Colonic mucosa (tissue), 1 donor: ENCODE measurements around the genes OR51G2, HBG2, OR51B2, UBQLN3, OR52N2, OR52E6, CNGA4, CAVIN3, APBB1, HPX, OR10A5, OR2D2 and SYT9.

GRCh38 chr11:4459524-4459884, 10.4 kb downstream of the OR52K2 start:
- PRO-cap: no peak

DNA sequence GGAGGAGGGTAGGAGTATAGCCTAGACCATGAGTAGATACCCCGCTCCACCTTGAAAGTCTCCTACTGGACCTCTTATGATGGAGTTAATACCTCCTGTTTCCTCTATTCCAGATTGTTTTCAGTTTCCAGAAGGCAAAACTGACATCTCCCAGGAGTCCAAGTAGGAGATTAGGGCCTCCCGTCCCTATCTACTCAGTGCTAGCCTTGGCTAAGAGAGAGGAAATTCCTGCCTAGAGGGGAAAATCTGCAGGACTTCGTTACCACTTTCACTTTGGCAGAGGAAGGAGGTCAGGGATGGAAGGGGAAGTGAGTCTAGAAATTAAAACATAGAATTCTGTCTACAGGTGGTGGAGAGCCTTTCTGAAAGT, 2.2 kb upstream of the TRIM68 start:
- PRO-cap: no peak

DNA sequence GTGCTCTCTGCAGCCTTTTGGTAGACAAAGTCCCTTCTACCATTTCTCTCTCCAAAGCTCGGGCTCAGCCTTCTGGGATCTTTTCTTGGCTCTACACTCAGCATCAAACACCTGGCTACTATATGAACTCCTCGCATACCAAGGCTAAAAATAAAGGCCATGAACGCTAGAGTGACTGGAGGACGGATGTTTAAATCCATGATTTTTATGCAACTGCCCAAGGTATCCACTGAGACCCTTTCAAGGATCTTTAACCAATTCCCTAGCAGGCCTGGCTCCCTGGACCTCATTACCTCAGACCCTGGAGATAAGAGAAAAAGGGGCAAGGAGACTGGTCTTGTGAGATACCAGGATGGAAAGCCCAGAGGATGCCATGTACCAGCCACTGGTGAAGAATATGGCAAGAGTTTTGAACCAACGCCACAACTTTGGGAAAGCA, at the start of gene OR51G2:
OR51G2 (minus strand) TSS at position 162 of the 439 bp plus-strand sequence.
- PRO-cap: no peak

DNA sequence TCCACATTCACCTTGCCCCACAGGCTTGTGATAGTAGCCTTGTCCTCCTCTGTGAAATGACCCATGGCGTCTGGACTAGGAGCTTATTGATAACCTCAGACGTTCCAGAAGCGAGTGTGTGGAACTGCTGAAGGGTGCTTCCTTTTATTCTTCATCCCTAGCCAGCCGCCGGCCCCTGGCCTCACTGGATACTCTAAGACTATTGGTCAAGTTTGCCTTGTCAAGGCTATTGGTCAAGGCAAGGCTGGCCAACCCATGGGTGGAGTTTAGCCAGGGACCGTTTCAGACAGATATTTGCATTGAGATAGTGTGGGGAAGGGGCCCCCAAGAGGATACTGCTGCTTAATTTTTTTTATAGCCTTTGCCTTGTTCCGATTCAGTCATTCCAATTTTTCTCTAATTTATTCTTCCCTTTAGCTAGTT, at the start of gene HBG2:
HBG2 (minus strand) TSS at position 118 of the 423 bp plus-strand sequence.
- PRO-cap: no peak

DNA sequence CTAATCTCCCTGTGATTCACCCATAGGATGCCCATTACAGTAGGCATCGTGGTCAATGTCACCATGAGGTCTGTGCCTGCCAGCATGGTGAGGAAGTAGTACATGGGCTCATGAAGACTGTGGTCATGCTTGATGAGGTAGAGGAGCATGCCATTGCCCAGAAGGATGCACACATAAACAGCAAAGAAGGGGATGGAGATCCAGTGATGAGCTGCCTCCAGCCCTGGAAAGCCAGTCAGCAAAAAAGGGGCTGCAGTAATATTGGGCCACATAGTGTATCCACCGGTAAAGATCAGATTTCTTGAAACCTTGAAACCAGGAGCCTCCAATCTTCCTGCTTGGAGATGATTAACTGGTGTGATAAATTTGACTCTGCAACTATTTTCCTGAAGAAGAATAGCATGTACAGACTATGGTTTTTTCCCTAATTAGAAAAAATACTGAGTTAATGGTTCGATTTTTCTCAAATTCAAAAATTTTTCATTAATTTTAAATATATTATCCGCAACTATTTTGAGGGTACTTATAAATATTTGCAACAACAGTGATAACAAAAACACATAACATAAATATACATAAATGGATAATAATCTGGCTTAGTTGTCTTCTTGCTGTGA, at the start of gene OR51B2:
OR51B2 (minus strand) TSS at position 272 of the 617 bp plus-strand sequence.
- PRO-cap: no peak

DNA sequence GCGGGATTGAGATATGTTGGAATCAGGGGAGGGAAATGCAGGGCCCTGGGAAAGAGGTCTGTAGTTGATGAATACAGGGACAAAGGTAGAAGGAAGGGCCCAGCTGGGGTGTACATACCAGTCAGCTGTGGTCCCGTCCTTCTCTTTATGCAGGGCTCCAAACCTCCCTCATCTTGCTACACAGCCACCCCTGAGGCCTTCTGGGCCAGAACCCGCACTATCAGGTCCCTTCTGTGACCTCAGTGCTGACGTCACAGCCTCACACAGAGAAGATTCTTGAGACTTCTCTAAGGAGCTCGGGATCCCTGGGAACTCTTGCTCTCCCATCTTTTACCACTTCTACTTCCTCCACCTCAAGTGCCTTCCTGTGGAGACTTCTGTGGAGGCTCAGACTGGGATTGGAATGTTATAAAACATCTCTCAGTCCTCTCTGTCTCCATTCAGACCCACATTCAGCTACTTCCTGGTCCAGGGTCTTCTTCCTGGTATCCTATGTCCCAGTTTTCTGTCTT, at the start of gene UBQLN3:
UBQLN3 (minus strand) TSS at position 202 of the 512 bp plus-strand sequence.
- PRO-cap: no peak

DNA sequence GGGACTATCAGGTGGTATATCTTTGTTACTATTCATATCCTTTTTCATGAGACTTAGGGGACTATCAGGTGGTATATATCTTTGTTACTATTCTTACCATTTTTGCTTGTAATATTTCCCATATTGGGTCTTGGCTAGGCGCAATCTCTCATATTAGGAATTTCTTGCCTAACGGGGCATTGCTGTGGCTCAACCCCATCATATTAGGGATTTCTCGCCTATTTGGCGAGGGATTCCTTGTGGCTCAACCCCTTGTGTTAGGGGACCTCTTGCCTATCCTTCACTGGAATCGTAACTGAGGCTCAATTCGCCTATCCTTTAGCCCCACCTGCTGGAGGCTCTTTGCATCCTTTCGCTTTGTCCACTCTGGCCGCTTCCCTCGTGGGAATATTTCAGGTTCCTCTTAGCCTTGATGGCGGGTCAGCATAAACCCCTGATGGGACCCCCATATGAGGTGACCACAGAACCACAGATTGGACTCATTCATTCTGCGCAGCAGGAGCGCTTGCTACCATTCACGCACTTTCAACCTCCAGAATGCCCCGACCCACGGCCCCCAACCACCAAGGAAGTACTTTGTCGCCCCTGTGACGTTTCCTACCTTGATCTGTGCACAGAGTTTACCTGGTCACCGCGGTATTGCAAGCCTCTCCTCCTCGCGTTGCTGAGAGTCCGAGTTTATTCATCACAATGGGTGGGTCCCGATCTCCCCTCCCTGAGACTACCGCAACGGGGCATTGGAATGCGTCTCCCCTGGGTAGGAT, at the start of gene OR52N2:
OR52N2 (plus strand) TSS at position 627 of the 764 bp plus-strand sequence.
- PRO-cap: no peak

GRCh38 chr11:5841649-5842121, at the start of gene OR52E6:
TSS of gene OR52E6 (minus strand) at chr11:5841897.
- PRO-cap: no peak

- PRO-cap: bidirectional peak, plus-strand start at chr11:6229517, minus-strand start at chr11:6229431
Measured at GRCh38 chr11:6229203-6229775, 5.1 kb downstream of the FHIP1B start.

DNA sequence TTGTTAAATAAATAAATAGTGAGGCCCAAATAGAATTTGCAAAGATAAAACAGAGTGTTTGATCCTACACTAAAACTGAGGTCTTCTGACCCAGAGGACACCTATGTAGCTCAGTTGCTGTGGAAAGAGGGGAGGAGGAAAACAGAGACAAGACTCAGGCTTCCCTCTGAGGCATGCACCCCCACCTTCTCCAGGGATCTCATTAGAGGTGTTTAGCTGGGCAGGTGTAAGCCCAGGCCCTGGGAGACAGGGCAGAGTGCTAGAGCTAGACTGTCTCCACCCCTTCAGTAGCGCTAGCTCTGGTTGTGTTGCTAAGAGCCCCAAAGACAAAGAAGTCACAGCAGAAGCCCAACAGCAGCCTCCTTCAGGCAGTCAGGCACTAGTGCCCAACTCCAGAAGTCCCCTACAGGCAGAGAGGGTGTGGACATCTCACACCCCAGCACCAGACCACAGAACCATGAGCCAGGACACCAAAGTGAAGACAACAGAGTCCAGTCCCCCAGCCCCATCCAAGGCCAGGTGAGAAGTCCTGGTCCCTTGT, at the start of gene CNGA4:
CNGA4 (plus strand) TSS at position 340 of the 541 bp plus-strand sequence.
- PRO-cap: no peak

DNA sequence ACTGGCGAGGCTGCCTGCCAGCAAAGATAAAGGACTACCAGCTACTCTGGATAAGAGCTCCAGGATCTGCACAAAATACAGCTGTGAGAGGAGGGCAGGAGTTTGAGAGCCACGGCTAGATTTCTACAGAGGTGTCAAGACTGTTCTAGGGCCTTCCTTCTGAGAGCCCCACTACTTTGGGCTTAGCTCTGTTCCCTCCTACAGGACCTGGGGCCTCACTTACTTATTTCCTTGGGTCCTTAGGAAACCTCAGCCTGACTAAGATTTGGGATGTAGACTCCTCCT, 9.7 kb upstream of the CCKBR start:
- PRO-cap: no peak

DNA sequence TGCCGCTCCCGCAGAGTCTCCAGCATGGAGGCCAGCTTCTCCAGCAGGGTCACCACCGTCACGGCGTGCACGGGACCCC, 113 bp downstream of the CAVIN3 start:
- PRO-cap: no peak

DNA sequence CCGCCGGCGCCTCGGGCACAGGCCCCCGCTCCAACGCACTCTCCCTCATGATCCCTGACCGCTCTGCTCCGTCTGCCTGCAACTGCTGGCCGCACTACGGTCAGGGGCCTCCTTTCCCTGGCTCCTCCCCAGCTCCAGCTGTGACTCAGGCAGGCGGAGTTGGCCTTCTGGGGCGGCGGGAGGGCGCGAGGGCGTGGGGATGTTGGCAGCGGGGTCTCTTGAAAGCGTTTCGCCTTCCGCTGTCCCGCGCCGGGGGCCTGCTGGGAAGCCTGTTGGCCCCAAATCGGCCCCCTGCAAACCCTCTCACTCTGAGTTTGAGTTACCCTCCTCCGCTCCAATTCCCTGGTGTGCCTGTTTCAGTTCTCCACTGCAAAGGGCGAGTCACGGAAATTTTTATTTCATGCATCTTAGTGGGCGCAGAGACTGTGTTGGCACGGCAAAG, at the start of gene CAVIN3:
CAVIN3 (minus strand) TSS at position 74 of the 442 bp plus-strand sequence.
- PRO-cap: bidirectional peak, plus-strand start at position 202 of the sequence, minus-strand start at position 74 of the sequence

DNA sequence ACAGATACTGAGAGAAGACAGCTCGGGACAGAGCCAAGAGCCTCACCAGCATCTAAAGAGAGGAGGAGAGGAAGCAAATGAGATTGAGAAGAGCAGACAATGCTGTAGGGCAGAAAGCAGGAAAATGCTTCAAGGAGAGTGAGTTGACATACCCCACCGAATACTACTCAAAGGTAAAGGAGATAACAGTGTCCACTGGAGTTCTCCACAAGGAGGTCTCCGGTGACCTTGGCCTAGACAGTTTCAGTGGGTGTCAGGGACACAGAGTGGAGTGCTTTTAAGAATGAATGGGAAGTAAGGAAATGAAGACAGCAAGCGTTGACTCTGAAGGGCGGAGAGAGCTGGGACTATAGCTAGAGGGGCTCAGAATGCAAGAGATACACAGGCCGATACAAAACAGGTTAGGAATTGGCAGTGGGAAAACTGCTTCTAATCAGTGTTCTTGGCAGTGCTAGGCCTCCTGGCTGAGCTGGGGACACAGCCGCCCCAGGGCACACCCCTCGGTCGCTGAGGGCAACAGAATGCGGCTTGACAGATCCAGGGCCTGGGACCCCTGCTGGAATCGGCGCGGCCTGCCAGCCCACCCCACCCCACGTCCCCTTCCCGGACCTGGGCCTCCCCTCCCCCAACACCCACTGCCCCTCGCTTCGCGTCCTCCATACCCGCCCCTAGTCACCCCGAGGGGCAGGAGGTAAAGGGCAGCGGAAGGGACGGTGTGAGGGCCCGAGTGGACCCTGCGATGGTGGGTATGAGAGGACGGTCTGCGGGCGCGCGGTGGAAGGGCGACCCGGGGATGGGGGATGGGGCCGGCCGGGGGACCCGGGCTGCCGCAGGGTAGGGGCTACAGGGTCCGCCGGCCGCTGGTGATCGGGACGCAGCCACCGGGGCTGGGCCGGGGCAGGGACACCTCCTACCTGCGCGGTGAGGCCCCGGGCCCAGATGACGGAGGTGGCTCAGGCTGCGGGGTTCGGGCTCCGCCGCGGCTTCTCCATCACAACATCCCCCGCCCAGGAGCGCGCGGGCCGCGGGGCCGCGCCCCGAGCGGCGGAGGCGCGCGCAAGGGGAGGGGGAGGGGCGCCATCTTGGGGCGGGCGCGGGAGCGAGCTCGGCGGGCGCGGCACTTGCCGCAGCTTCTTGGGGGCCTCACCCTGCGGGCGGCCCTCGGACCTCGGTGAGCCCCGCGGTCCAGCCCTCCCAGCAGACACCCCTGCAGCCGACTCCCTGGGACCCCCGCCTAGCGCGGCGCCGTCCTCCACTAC, at the start of gene APBB1:
APBB1 (minus strand) TSS at position 1,024 of the 1,259 bp plus-strand sequence.
- PRO-cap: bidirectional peak, plus-strand start at position 1,120 of the sequence, minus-strand start at position 1,009 of the sequence

GRCh38 chr11:6435530-6436205, 5.1 kb downstream of the HPX start:
- PRO-cap: no peak

DNA sequence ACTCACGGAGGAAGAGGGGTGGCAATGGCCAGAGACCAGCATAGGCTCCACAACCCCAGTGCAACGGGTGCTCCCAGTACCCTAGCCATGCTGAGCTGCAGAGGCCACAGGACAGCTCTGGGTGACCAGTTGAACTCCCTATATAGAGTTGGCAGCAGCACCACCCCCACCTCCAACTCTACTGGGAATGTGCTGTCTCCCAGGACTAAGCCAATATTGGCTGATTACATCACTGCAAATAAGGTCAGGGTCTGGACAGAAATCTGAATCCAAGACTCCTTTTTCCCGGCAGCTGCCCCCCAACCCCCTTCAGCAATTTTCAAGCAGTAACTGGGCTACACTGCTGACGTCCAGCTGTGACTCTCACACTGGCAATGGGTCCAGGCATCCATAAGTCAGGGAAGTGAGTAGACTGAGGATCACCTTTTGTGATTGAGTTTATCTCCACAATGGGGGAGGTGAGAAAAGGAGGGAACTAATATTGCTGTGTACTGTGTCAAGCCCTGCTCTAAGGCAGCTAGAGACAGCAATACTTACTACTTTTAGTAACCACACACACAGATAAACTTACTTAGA, at the start of gene HPX:
HPX (minus strand) TSS at position 113 of the 576 bp plus-strand sequence.
- PRO-cap: no peak

GRCh38 chr11:6845248-6845957, at the start of gene OR10A5:
TSS of gene OR10A5 (plus strand) at chr11:6845683.
- PRO-cap: no peak

DNA sequence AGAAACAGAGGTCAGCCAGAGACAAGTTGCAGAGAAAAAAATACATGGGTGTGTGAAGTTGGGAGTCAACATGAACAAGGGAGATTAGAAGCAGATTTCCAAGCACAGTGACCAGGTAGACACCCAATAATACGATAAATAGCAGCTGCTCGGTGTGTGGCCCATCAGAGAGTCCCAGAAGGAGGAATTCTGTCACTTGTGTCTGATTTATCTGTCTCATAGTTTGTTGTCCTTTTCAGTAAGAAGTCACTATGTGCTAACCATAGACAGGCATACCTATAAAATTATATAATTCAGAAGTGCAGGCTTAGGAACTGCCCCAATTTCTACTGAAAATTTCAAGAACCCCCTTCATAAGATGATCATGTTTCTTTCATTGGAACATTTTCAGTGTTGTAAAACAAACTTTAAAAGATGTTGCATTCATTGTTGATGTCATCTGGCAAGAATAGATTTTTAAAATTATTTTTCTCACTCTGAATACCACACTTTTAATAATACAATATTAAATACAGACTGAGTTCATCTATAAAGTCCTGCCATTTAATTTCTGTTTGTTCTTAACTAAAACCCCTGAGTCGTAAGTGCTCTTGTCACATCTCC, at the start of gene OR2D2:
OR2D2 (minus strand) TSS at position 220 of the 603 bp plus-strand sequence.
- PRO-cap: no peak

DNA sequence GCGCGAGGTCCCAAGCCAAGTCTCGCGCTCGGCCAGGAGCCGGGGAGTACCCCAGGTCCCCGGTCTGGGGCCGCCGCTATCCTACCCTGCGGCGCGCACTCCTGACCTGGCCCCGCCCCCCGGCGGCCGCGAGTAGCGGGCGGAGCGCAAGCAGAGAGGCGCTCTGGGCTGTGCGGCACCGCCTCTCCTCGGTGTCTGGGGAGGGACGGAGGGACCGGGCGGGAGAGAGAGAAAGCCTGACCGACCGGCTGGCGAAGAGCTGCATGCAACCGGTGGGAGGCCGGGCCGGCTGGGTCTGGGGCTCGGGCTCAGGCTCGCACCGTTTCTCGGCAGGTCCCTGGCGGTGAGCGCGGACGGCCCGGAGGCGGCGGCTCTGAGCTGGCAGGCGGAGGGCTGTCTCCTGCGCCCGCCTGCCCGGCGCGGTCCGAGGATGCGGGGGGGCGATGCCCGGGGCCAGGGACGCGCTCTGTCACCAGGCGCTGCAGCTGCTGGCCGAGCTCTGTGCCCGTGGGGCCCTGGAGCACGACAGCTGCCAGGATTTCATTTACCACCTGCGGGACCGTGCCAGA, at the start of gene SYT9:
SYT9 (plus strand) TSS at position 161 of the 569 bp plus-strand sequence.
- PRO-cap: no peak

DNA sequence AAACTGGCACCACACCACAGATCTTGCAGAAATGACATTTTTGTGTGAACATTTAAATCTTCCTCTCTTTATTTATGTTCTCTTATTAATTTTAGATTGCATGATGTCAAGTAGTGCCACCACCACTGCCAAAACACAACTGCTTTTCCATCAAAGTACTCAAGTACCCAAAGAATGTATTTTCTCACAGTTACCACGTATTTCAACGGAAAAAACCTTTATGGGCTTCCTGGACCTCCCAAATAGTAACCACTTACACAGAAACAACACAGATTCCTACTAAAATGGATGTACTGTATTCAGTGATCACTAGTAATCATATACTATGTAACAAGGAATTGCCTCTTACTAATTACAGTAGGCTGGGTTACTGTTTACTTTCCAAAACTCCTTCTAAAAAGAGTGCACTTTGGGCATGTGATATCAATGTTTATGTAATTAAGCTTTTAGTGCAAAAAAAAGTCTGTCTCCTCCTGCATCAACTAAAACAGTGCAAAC, 40.3 kb downstream of the PPFIBP2 start:
- PRO-cap: no peak